Heart (tissue), 3 donors: ENCODE measurements around a stretch of chr21.

DNA sequence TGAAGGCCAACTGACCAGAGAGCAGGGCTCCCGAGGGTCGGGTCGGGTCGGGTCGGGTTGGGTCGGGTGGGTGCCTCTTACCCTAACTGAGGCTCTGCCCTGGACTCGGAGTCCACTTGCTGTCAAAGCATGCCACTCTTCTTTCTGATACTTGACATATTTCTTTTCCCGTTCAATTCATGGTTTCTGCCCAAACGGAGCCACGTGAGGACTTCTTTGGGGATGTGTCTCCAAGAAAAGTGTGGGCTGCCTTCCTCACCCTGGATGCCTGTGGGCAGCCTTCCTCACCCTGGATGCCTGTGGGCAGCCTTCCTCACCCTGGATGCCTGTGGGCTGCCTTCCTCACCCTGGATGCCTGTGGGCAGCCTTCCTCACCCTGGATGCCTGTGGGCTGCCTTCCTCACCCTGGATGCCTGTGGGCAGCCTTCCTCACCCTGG lies 7.9 kb upstream of the ITGB2 start:
- RAMPAGE, long total RNA, 2 experiments: no peak in any of the 2 experiments

- RAMPAGE, long total RNA, 2 experiments: no peak in any of the 2 experiments
Measured at GRCh38 chr21:45018136-45019469, 55.8 kb upstream of the ADARB1 start.

- RAMPAGE, long total RNA, 2 experiments: no peak in any of the 2 experiments
Measured at GRCh38 chr21:45055816-45056279, 18.5 kb upstream of the ADARB1 start.

- RAMPAGE, long total RNA, 2 experiments: no peak in any of the 2 experiments
Measured at GRCh38 chr21:45077894-45078810, 3.8 kb downstream of the ADARB1 start.

- RAMPAGE, long total RNA, 2 experiments: no peak in any of the 2 experiments
Measured at GRCh38 chr21:45249745-45250163, 37.9 kb downstream of the POFUT2 start.

DNA sequence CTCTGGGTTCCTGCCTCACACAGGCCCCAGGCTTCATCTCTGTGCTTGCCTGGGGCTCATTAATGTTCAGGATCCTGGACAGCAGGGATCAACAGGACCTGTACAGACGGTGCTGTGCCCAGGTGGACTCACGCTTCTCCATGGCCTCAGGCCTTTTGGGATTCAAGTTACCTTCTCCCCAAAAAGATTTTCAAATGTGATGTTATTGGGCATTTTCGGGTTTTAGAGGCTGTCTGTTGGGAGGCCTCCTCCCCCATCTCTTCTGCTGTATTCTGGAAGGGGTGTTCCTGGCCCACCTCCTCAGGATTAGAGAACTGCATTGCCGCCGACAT lies 36.3 kb downstream of the POFUT2 start:
- RAMPAGE, long total RNA, 2 experiments: no peak in any of the 2 experiments

DNA sequence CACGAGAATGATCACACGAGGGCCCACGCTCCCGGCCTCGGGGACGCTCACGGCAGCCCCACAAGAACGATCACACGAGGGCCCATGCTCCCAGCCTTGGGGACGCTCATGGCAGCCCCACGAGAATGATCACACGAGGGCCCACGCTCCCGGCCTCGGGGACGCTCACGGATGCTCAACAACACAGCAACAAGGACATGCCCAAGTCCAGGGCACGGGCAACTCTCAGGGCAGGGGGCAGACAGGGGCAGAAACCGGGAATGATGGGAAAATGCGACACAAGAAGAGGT lies 20.7 kb downstream of the POFUT2 start:
- RAMPAGE, long total RNA, 2 experiments: no peak in any of the 2 experiments

GRCh38 chr21:45288220-45289083 lies 757 bp upstream of the POFUT2 start:
- RAMPAGE, long total RNA, 2 experiments: no peak in any of the 2 experiments

GRCh38 chr21:45317442-45318216 lies 29.9 kb upstream of the POFUT2 start:
- RAMPAGE, long total RNA, 2 experiments: no peak in any of the 2 experiments

DNA sequence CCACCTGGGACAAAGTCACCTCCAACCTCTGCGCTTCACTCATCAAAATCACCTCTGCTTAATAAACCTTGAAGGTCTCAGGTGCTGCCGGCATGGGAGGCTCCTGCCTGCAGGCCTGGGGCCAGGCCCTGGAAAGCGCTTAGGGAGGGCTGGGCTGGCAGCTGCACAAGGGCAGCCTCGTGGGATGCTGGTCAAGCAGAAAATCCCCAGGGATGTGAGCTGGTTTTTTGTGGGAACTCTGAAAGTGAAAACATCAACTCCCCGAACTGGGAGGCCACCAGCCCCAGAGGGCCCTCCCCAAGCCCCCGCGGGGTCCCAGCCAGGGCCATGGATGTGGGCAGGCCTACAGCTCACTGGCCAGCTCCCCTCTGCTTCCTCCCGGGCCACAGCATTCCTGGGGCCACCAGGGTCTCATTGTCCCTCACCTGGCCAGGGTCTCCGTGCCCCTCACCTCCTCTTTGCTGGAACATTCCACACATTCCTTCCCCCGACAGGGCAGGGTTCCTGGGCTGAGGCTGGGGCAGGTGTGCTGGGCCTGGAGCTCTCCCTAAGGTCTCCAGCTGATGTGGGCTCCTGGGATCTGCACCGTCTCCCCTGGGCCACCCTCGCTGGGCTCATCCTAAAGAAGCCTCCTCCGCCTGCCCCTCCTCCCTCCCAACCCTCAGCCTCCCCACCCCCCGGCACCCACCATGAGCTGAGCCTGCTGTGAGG lies 35.9 kb upstream of the POFUT2 start:
- RAMPAGE, long total RNA, 2 experiments: no peak in any of the 2 experiments

DNA sequence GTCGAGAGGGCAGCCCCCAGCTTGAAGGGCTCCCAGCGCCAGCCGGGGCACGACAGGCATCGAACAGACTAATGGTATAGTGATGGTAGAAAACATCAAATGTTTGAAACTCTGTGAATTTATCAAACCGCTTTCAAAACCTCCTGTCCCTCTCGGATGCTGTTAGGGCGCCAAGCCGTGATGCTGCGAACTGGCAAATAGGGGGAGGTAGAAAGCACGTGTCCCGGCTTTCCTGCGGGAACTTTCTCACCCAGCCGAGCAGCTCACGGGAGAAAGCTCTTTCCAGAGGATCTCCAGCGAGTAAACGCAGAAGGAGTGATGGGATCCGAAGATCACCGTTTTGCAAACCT lies 57.7 kb upstream of the COL18A1 start:
- RAMPAGE, long total RNA, 2 experiments: no peak in any of the 2 experiments

GRCh38 chr21:45349659-45350536 lies 55.1 kb upstream of the COL18A1 start:
- RAMPAGE, long total RNA, 2 experiments: no peak in any of the 2 experiments

DNA sequence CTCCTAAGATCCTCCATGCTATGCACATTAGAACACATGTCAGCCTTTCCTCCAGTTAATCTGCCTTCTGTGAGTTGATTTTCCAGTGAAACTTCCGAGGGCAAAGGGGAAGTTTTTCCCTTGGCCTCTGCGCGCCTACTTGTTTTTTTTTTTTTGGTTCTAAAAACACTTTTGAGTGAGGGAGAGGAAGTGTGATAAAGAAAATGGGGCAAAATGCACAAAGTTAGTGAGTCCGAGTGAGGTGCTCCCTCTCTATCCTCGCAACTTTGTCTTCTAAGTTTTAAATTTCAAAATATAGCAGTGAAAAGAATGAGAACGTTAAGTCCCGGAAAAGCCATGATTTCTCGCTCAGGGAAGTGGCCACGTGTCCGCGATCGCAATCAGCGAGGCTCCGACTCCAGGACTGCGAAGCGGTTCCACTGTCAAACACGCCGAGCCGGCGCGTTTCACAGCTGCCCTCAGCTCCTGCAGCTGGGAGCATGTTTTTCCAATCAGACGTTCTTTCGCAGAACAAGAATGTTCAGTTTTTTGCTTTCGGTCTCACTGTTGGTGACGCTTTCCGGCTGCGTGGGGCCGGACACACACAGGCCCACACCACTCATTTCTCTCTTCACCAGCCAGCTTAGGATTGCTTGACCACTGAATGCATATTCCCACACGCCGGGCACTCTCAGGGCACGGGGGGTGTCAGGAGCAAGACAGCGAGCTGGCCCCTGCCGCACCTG lies 47.6 kb upstream of the COL18A1 start:
- RAMPAGE, long total RNA, 2 experiments: no peak in any of the 2 experiments

DNA sequence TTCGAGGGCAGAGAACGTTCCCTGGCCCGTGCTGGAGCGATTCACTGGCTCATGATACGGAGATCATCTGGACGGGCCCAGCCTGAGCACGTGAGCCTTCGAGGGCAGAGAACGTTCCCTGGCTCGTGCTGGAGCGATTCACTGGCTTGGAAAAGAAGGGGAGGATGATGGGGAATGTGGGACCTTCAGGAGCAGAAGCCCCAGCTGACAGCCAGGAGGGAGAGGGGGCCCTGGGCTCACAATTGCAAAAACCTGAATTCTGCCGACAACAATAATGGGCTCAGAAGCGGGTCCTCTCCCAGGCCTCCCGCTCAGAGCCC lies 34.3 kb upstream of the COL18A1 start:
- RAMPAGE, long total RNA, 2 experiments: no peak in any of the 2 experiments

DNA sequence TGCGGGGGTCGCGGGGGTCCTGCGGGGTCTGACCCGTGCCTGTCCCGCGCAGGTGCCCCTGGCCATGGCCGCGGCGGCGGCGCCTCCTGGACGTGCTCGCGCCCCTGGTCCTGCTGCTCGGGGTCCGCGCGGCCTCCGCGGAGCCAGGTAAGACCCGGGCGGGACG lies 245 bp downstream of the COL18A1 start:
- RAMPAGE, long total RNA, 2 experiments: no peak in any of the 2 experiments

GRCh38 chr21:45458646-45458936 lies 53.6 kb downstream of the COL18A1 start:
- RAMPAGE, long total RNA, 2 experiments: no peak in any of the 2 experiments

GRCh38 chr21:45459652-45460093 lies 54.7 kb downstream of the COL18A1 start:
- RAMPAGE, long total RNA, 2 experiments: no peak in any of the 2 experiments

- RAMPAGE, long total RNA, 2 experiments: no peak in any of the 2 experiments
Measured at GRCh38 chr21:45511976-45512955, 30.0 kb downstream of the SLC19A1 start.

DNA sequence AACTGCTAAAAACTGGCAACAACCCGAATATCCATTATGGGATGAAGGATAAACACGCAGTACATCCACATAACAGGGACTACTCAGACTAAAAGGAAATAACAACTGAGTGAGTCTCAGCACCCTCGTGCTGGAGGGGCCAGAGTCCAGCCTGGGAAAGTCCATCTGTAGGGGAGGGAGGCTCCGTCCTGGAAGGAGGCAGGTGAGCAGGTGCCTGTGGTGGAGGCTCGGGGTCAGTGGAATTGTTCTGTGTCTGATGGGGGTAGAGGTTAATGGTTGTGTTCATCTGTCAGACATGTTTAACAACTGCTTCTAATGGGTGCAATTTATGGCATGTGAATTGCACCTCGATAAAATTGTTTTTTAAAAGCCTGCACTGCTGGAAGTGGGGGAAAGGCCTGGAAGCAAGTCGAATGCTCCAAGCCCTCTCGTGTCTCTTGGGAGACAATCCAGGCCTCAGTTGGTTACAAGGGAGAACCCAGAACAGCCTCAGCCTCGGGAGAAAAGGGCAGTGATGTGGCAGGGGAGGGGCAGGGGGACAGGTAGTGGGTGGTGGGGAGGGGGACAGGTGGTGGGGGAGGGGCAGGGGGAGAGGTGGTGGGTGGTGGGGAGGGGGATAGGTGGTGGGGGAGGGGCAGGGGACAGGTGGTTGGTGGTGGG lies 7.0 kb upstream of the SLC19A1 start:
- RAMPAGE, long total RNA, 2 experiments: no peak in any of the 2 experiments

DNA sequence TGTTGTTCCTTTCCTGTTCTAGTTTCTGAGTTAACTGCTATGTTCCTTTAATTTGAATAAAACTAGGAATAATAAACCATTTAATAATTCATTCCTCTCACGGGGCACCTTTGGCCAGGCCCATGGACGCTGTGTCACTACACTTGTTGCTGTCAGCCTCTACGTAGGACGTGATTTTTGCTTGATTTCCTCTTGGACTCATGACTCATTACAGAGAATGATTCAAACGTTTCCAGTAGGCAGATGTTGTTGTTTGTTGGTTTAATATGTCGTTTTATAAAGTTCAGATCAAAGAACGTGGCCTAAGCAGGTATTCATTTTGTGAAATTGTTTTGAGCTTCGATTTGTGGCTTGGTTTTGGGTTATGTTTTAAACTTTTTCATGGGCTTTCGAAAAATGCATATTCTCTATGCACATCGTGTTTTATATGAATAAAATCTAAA lies 9.1 kb upstream of the SLC19A1 start:
- RAMPAGE, long total RNA, 2 experiments: no peak in any of the 2 experiments